Karpas-422 (cell line): ENCODE data around the gene TUBB6.

GRCh38 chr18:12009403-12010435, 28.4 kb downstream of the IMPA2 start:
- PRO-cap: no peak
- RAMPAGE, long total RNA: no peak

- PRO-cap: no peak
- RAMPAGE, long total RNA: no peak
These were observed at the start of gene TUBB6 for GRCh38 chr18:12307771-12308388. TSS of gene TUBB6 (plus strand) at chr18:12308241.

GRCh38 chr18:12326616-12327807, 19.0 kb downstream of the TUBB6 start:
- PRO-cap: no peak
- RAMPAGE, long total RNA: no peak

GRCh38 chr18:12356558-12357057, 20.4 kb downstream of the AFG3L2 start:
- PRO-cap: no peak
- RAMPAGE, long total RNA: no peak

DNA sequence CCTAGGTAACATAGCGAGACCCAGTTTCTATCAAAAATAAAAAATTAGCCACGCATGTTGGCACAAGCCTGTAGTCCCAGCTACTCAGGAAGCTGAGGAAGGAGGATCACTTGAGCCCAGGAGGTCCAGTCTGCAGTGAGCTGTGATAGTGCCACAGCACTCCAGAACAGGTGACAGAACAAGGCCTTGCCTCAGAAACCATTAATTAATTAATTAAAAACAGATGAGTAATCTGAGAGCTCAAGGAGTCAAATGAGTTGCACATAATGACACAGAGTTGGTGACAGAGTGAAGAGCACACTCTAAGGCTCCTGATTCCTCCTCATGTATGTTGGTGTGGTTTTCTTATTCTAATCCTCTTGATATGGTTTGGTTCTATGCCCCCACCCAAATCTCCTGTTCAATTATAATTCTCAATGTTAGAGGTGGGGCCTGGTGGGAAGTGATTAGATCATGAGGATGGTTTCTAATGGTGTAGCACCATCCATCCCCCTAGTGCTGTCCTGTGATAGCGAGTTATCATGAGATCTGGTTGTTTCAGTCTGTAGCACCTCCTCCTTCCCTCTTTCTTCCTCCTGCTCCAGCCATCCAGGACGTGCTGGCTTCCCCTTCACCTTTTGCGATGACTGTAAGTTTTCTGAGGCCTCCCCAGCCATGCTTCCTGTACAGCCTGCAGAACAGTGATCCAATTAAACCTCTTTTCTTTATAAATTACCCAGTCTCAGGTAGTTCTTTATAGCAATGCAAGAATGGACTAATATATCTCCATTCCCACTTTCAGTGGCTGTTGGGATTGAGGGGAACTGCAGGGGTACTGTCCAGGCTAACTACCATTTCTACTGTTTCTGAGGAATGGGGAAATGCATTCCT, 19.4 kb downstream of the SPIRE1 start:
- PRO-cap: no peak
- RAMPAGE, long total RNA: no peak

DNA sequence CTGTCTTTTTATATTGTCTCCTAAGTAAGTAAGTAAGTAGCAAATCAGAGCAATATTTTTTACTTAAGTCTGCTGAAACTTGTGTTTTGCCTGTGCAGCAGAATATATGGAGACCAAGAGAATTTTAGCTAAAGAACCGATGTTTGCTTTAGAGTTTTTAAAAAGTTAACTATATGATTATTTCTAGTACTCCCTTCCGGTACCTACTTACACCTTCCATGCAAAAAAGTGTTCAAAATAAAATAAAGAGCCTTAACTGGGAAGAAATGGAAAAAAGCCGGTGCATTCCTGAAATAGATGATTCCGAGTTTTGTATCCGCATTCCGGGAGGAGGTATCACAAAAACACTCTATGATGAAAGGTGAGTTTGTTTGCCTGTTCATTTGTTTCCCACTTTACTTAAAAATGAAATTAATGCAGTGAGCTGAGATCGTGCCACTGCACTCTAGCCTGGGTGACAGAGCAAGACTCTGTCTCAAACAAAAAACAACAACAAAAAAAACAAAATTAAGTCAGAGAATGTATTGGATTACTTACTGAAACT, 17.6 kb downstream of the PSMG2 start:
- PRO-cap: no peak
- RAMPAGE, long total RNA: no peak

- PRO-cap: bidirectional peak, plus-strand start at chr18:12991417, minus-strand start at chr18:12991139
- RAMPAGE, long total RNA: no peak
These were observed 462 bp upstream of the CEP192 start for GRCh38 chr18:12990598-12991201.

DNA sequence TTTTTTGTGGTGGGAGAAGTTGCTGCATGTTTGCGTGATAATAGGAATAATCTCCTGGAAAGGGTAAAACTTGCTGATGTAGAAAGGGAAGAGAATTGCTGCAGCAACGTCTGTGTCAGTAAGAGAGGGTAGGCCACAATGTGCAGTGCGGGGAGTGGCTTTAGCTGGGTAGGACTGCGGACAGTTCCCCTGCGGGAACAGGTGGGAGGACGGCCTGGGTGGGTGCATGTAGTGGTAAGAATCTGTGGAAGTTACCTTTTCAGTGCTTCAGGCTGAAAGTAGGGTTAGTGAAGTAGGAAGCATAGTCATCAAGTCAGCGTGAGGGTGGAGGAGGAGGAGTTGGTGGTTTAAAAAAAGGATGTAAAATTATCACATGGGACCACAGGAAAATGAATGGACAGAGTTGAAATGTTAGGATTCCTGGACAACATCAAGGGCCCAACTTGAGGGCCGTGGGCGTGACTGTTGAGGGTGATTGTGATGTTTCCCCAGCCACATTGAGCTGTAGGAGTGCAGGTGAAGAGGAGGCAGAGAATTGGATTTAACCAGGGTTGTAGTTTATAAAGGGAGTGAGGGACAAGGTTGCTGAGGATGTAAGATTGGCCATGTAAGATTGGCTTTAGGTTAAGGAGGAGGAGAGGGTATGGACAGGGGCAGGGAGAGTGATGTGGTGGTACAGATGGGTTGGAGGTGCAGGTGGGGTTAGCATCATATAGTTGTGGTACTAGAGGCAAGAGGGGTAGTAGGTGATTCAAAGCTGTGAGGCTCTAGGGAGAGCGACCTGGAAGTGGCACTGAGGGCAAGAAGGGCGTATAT, 13.4 kb downstream of the CEP192 start:
- PRO-cap: no peak
- RAMPAGE, long total RNA: no peak

DNA sequence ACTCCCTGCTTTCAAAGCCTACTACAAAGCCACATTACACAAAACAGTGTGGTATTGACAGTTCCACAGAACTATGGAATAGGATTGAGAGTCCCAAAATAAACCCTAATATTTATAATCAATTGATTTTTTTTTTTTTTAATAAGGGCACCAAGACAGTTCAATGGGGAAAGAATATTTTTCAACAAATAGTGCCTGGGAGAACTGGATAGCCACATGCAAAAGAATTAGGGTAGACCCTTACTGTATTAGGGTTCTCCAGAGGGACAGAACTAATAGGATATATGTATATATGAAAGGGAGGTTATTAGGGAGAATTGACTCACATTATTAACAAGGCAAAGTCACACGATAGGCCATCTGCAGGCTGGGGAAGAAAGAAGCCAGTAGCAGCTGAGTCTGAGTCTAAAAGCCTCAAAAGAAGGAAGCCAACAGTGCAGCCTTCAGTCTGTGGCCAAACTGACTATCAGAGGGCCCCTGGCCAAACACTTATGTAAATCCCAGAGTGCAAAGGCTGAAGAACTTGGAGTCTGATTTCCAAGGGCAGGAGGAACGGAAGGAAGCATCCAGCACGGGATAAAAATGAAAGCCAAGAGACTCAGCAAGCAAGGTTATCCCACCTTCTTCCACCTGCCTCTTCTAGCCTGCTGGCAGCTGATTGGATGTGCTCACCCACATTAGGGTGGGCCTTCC, 108.1 kb upstream of the LDLRAD4 start:
- PRO-cap: no peak
- RAMPAGE, long total RNA: no peak

DNA sequence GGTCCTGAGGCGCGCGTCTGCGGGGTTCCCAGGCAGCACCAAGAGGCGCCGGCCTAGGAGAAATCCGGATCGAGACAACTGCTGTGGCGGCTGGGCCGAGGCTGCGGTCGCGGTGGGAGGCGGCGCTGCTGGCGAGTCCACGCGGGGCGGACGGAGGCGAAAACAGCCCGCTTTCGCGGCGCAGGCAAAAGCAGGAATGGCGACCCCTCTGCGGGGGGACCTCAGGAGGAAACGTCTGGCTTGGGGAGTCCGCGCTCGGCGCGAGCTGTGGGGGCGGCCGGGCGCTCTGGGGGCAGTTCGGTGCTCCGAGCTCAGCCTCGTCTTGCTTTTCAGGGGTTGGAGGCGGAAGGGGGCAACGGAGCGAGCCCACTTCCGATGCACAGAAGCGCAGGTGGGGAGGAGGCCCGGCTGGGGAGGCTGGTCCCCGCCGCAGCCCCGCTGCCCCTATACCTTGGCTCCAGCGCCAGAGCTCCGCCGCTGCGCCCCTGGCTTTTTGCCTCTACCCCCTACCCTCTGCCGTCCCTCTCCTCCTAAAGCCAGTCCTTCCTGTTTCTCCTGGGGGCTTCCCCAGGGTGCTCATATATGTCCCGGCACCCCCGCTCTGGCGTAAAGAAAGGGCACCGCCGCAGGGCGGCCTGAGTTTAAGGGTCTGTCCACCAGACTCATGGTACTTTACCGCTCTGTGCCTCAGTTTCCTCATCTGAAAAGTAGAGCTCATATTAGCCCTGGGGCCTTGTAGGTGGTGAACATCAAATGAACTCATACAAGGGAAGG, 81.3 kb upstream of the LDLRAD4 start:
- PRO-cap: no peak
- RAMPAGE, long total RNA: no peak

DNA sequence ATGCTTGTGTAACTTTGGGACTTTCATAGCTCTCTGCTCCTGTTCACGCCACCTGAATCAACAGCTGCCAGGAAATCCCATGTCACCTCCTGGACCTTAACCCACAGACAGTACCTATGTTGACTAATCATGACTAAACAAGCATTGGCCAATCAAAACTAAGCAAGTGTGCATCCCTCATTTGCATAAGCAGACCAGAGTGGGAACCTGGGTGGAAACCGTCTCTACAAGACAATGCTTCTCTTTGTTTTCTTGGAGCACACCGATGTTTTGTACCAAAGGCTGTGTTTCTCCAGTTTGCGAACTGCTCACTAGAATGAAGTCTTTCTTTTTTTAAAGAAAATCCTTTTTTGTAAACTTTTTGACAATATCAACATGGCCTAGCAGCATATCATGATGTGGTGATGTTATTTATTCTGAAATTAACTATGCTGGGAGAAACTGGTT, 42.6 kb upstream of the LDLRAD4 start:
- PRO-cap: no peak
- RAMPAGE, long total RNA: no peak

DNA sequence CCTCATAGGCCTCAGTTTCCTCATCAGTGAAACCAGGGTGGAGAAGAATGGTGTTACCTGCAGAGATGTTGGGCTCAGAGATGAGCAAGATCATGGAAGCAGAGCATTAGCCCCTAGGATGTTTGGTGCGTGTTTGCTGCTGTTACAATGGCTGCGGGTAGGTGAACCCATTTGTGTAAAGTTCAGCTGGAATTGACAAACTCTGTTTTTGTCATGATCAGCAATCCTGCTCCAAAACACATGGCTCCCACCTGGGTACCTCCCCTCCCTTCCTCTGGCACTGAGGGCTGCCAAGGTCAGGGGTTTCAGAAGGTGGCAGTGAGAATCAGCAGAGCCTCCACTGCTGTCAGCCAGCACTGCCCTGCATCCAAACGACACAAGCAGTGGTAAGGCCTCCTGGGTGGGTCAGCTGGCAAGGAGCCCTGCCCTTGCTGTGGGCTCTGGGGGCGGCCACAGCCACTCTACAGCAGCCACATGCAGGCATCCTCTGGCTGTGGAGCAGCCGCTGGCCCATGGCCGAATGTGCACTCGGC, 32.9 kb upstream of the LDLRAD4 start:
- PRO-cap: no peak
- RAMPAGE, long total RNA: no peak

DNA sequence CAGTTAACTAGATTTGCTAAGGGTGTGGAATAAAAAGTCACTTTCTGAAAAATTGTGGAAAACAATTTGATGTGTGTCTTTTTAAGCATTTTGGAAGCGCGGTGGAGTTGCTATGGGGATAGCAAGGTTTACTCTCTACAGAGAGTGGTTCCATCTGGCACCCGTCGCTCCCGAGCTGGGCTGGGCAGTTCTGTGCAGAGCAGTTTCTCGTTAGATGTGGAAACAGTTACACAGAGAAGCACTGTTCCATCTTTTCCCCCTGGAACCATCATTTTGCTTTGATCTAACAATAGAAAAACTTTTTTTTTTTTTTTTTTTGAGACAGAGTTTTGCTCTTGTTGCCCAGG, 17.4 kb downstream of the LDLRAD4 start:
- PRO-cap: no peak
- RAMPAGE, long total RNA: no peak

DNA sequence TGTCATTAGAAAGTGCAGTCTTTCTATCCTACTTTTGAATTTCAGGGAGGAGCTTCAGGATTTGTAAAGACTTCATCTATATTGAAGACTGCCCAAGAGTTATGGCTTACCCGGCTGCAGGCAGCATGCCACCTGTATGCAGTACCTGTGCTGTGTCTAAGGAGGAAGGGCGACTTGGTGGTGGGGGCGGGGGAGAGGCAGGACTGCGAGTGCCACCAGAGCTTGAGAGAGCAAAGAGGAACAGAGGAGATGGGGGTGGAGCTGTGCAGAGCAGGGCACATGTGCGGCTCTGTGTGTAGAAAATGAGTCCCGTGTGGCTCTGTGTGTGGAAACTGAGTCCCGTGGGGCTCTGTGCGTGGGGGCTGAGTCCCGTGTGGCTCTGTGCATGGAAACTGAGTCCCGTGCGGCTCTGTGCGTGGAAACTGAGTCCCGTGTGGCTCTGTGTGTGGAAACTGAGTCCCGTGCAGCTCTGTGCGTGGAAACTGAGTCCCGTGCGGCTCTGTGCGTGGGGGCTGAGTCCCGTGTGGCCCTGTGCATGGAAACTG, 43.2 kb downstream of the LDLRAD4 start:
- PRO-cap: no peak
- RAMPAGE, long total RNA: no peak

DNA sequence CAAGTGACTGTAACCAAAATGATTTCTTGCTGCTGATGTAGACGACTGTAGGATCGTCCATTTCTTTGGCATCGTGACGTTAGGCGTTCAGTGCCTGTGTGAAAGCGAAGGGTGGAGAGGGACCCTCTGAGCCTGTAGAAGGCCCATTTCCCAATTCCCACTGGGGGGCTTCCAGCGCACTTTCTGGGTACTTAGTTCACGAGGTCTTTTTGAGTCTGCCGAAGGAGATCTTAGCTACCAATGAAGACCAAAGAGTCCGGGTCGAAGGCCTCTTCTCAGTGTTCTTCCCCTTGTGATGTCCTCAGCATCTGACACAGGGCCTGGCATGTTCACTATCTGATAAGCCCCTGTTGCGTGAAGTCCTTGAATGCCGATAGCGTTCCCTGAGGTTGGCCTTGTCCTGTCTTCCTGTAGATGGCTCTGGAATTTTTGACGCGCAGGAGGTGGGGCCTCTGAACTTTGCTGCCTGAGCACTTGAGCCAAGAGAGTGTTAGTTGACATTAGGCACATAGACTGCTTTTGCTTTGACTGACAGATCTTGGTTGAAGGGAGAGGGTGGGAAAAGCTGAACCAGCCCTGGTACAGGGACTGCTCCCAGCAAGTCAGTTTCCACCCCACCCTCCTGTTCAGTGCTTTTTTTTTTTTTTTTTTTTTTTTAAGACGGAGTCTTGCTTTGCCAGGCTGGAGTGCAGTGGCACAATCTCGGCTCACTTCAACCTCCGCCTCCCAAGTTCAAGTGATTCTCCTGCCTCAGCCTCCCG, 52.9 kb downstream of the LDLRAD4 start:
- PRO-cap: no peak
- RAMPAGE, long total RNA: no peak

- PRO-cap: no peak
- RAMPAGE, long total RNA: no peak
These were observed 61.9 kb downstream of the LDLRAD4 start for GRCh38 chr18:13280332-13281063.

DNA sequence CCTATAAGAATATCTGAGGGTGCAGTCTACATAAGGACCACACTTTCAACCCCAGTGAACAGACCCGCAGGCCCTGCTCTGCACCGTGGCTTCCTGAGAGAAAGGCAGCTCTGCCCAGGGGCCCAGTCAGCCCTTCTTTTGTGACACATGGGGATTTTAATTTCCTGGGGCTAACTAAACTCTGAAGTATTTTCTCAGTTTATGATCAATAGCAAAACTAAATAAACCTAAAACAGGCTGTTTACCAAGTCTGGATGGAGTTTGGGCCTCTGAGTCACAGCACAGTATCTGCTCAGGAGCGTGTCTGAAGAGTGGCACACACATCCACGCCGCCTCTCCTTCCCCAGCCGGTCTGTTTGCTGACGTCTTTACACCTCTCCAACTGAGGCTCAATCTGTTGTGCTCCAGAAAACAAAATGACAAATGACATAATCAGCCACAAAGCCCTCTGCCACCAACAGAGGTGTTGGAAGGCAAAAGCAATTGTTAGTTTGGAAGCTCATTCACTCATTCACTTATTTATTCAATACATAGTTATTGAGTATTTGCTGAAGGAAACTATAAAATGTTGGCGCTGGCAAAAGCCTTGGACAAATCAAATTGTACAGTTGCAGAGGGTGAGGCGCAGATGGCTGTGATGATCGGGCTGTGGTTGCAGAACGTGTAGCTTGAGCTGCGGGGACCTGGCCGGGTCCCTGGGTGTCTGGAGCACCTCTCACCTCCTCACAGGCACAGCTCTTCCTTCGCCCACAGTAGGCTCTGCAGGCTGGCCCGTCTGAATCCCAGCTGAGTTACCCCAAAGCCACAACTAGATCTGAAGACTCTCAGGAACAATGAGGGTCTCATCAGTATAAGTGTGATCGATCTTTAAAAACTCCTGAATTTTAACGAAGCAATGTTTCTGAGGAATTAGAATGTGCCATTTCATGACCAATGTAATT, 72.5 kb downstream of the LDLRAD4 start:
- PRO-cap: no peak
- RAMPAGE, long total RNA: no peak

DNA sequence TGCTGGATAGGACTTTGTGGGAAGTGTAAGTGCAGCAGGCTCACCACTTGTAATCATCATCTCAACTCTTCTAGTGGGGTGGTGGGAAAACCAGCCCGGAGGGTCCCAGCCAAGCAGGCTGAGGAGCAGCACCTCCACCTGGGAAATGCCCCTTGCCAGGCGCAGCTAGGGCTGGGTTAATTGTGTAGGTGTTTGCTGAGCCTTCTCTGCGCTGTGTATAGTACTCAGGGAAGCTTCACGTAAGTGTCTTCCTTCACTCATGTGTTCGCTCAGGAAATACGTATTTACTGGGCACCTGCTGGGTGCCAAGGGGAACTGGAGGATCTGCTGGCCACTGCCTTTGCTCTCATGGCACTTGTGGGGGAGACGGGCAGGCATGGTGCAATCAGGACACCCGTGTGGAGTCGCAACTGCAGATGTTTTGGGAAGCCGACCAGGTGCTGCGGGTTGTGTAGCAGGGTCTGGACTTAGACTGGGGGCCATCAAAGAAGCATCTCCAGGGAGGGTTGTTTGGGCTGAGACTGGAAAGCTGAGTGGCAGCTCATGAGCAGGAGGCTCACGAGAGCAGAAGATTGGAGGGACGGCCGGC, 164.5 kb downstream of the LDLRAD4 start:
- PRO-cap: no peak
- RAMPAGE, long total RNA: no peak

GRCh38 chr18:13760990-13761798, 34.7 kb downstream of the RNMT start:
- PRO-cap: no peak
- RAMPAGE, long total RNA: no peak

GRCh38 chr18:13800973-13801488, 22.9 kb upstream of the MC5R start:
- PRO-cap: no peak
- RAMPAGE, long total RNA: no peak